Left ventricle myocardium (tissue), 1 donor: ENCODE data around the gene RGPD5.

DNA sequence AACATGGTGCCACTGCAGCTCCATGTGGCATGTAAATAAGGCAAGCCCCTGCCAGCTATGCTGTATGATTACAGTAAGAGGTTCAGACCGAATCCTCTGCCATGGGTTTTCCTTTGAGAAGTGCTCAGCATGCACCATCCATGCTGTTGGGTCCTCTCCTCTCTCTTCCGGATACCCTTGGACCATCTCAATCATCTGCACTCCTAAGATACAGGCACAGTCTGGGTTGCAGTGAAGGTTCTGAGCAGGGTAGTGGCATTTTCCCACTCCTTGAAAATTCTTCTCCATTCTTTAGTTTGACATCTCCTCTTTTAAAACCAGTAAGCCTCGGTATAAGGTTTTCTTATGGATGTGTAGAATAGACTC lies 441.4 kb upstream of the RGPD4 start:
- PRO-cap = no peak

DNA sequence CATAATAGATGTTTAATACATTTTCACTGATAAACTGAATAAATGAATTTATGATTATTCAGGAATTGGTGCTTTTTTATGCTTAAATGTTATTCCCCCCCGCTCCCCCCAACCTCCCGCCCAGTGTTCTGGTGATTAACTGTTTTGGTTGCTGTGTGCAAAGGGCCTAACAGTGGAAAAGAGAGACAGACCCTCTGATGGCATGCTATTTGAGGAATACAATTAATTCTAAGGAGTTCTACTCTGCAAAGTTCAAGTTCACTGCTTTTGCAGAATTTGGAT lies 286.7 kb upstream of the RGPD4 start:
- PRO-cap = no peak

- PRO-cap = no peak
These were observed 62.0 kb downstream of the LIMS1 start for GRCh38 chr2:108596099-108596828.

GRCh38 chr2:108657525-108658005 lies 61.7 kb upstream of the RANBP2 start:
- PRO-cap = no peak

- PRO-cap = no peak
These were observed 20.2 kb downstream of the RANBP2 start for GRCh38 chr2:108739462-108739924.

DNA sequence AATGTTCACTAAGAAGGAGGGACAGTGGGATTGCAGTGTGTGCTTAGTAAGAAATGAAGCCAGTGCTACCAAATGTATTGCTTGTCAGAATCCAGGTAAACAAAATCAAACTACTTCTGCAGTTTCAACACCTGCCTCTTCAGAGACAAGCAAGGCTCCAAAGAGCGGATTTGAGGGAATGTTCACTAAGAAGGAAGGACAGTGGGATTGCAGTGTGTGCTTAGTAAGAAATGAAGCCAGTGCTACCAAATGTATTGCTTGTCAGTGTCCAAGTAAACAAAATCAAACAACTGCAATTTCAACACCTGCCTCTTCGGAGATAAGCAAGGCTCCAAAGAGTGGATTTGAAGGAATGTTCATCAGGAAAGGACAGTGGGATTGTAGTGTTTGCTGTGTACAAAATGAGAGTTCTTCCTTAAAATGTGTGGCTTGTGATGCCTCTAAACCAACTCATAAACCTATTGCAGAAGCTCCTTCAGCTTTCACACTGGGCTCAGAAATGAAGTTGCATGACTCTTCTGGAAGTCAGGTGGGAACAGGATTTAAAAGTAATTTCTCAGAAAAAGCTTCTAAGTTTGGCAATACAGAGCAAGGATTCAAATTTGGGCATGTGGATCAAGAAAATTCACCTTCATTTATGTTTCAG lies 20.9 kb upstream of the CCDC138 start:
- PRO-cap = no peak

DNA sequence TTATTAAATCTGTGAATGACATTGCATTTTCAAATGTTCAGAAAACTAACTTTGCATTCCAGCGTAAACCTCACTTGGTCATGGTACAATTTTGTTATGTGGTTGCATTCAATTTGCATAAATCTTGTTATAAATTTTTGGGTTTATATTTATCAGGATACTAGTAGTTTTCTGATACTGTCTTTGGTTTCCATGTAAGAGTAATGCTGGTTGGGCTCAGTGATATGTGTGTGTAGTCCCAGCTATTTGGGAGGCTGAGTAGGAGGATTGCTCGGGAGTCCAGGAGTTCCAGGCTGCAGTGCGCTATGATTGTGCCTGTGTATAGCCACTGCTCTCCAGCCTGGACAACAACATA lies 12.5 kb upstream of the CCDC138 start:
- PRO-cap = no peak

DNA sequence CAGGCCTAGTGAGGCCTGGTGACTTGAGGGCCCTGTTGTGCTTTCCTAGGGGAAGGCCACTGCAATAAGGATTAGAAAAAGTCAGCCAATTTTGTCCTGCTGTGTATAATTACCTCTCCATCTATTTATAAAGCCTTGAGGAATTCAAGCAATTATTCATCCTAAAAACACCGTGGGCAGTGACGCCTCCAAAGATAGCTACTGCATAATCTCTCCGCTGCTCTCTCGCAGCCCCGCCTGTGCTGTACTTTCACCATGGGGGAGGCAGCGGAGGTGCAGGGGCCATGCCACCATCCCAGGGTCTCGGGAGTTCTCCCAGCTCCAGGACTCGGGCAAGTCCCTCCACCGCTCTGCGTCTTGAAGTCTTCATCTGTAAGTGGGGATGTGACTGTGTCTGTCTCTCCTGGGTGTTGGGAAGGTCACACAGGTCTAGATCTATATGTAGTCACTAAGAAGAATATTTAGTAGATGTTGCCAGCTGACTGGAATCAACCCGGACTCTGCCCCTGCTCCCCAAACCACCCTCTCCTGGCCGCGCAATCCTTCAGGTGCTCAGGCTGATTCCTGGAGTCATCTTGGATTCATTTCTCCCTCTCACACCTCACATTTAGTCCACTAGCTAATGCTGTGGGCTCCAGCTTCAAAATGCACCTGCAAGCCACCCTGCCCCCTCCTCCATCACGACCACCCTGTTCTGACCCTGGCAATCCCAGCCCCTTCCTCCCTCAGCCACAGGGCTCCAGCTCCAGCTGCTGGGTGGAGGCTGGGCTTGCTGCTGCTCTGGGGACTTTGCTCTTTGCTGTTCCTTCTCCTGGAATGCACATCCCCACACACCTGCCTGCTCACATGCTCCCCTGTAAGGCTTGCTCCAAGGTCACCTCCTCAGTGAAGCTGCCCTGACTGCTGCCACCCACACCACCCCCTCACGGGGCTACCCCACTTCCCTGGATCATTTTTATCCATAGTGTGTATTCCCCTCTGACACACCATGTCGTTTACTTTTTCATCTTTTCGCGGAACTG lies 61.5 kb upstream of the SH3RF3 start:
- PRO-cap = no peak

GRCh38 chr2:109129366-109129886 lies 421 bp downstream of the SH3RF3 start:
- PRO-cap = no peak

DNA sequence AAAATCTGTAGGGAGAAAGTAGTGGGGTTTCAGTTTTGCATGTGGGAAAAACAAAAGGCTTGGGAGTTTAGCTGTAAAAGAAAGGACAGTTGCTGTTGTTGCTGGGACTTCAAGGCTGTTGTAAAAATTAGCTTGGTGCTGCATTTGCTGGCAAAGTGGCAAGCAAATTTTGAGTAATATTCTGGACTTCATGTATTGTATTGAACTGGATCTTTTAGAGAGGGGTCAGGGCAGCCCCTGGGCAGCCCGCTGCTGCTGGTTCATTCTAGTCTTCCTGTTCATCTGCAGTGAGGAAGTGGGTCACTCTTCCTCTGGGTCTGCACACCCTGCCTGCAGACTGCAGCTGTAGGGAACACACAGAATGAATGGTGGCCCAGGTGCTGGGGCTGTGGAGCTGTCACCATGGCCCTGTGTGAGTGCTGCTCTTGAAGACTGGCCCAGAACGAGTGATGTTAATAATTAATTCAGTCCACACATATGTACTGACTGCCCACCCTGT lies 9.4 kb downstream of the SH3RF3 start:
- PRO-cap = no peak

DNA sequence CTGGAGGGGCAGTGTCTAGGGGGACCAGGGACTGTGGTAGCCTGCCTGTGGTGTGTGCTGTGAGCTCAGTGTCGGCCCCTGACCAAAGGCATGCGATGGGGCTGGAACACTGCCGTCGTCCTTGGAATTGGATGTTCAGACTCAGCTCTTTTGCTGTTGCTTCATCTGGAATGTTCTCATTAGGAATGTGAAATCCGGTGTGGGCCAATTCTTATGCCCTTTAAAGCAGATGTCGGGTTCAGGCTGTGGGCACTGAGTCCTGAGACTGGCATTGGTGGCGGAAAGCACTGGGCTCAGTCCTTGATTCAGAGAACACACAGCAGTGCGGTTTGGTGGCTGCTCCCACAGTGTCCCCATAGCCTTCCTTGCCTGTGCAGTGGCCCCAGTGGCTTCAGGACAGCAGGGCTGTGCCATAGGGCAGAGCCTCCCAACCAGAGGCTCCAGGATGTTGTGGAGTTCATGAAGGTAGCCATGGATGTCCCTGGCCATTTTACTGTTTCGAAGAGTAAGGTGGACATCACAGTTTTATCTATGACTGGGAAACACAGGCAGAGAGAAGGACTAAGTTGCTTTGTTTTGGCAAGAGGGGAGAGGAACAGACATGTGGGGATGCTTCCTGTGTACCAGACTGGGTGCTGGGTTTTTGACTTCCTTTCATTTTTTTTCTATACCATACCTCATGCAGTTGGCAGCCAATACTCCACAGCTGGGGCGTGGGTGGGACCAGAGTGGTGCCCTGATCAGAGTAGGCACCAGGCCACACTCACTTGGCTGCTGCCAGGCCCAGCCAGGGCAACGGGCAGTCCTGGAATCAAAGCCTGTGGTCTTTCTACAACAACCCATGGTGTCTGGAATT lies 44.9 kb downstream of the SH3RF3 start:
- PRO-cap = bidirectional peak, plus-strand start at position 252 of the sequence, minus-strand start at position 90 of the sequence

DNA sequence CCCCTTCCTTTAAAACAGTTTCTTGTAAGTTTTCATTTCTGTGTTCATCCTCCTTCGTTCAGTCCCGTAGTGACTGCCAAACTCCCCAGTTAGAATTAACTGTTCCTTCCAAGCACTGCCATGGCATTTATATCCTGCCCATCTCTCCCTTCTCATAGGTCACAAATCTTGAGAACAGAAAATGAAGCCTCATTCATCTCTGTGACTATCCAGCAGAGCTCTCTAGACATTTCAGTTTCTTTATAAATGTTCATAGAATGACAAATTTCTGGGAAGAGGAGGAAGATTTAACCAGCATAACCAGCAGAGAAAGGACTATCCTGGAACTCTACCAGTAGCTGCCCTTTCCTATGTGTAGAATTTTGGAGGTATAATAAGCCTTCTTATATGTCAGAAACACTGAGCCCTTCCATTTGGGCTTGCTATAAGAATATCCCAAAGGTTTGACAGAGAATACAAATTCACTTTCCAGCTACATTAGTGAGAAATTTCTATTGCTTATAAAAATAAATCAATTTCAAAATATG lies 57.9 kb downstream of the SEPTIN10 start:
- PRO-cap = no peak

- PRO-cap = no peak
These were observed 51.5 kb downstream of the SEPTIN10 start for GRCh38 chr2:109562249-109562728.

DNA sequence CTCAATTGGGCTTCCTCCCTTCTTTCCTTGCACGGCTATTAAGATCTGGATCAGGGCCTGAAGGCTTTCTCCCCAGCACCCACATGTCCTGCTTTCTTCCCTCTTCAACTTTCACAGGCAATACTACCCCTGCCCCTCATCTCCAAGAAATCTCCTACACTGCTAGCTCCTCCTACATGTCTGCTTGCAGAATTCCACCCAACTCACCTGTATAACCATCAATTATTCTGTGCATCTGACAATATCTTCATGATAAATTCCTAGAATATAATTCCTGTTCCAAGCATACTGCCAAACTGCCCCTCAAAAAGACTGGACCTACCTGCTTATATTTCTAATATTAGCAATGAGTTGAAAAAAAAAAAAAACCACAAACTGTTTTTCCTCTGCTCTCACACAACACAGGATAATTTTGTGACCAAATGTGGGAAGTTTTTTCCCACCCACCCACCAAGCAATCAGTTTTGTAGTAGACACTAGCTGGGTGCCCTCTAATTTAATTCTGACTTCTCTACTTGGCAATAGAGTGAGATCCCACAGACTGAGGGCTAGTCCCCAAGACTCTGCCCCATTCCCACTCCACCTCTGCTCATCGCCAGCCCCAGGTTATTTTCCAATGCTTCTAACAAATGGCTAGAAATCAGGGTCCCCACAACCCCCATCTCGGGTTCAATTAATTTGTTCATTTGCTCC lies 13.4 kb downstream of the SEPTIN10 start:
- PRO-cap = no peak

GRCh38 chr2:109694118-109694579 lies 80.0 kb downstream of the SOWAHC start:
- PRO-cap = no peak

GRCh38 chr2:109794114-109794785 lies at the start of gene RGPD5:
Gene RGPD5, plus strand, starts transcription at chr2:109794305.
- PRO-cap = no peak

- PRO-cap = no peak
These were observed 101.0 kb downstream of the LIMS3 start for GRCh38 chr2:109999429-109999935.

- PRO-cap = no peak
These were observed 48.1 kb downstream of the ACOXL start for GRCh38 chr2:110780403-110780868.

GRCh38 chr2:111698690-111699599 lies 185.0 kb downstream of the ANAPC1 start:
- PRO-cap = no peak

GRCh38 chr2:111766928-111767592 lies 116.9 kb downstream of the ANAPC1 start:
- PRO-cap = unidirectional peak, plus-strand start at chr2:111767328